PFSK-1 (cell line): ENCODE results near the gene ZNF678.

GRCh38 chr1:226068427-226068937 lies 6.0 kb downstream of the H3-3A start:
- RRBS, result no CpG with 5 or more reads among the region's 6 CpGs

GRCh38 chr1:226072405-226073071 lies 10.0 kb downstream of the H3-3A start:
- RRBS, result no CpG with 5 or more reads among the region's 6 CpGs

- RRBS, result no CpG with 5 or more reads among the region's 1 CpG
Observed at GRCh38 chr1:226165683-226166291, 20.8 kb downstream of the ACBD3 start.

GRCh38 chr1:226209198-226210045 lies 14.0 kb upstream of the MIXL1 start:
- RRBS, result no CpG with 5 or more reads among the region's 23 CpGs

- RRBS, result no CpG with 5 or more reads among the region's 8 CpGs
Observed at GRCh38 chr1:226212985-226213386, 10.5 kb upstream of the MIXL1 start.

DNA sequence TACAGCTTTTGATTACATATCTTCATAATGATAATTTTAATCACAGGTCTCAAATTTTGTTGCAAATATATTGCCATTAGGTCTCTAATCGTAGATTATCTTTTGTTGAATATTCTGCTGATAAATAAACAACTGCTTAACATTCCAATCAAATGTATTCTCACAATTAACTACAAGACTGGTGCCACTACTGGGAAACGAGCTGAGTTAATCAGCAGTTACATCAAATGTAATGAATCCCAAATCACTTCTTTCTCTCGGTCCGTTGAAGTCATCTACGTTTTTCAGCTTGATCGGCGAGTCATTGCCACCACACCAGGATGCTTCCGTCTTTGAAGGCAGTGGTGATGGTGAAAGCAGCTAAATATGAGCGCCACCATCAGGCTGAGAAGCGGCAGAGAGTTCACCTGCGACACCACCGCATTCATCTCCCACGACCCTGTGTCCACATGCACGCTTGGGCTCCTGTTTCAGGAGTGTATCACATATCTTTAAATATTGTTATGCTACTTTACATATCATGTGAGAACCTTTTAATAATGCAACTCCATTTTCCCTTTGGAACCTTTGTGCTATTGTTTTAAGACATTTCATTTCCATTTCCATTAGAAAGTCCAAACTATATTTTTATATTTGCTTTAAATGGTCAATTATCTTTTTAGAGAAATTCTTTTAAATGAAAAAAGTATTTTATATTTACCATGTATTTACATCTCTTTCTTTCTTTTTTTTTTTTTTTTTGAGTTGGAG lies 24.4 kb upstream of the LIN9 start:
- RRBS, result no CpG with 5 or more reads among the region's 14 CpGs

- RRBS, result no CpG with 5 or more reads among the region's 9 CpGs
Observed at GRCh38 chr1:226436743-226437534, 29.0 kb upstream of the PARP1 start.

GRCh38 chr1:226643046-226643619 lies 94.6 kb downstream of the STUM start:
- RRBS, result no CpG with 5 or more reads among the region's 12 CpGs

GRCh38 chr1:226661556-226662373 lies 77.3 kb downstream of the ITPKB start:
- RRBS, result no CpG with 5 or more reads among the region's 8 CpGs

GRCh38 chr1:226666673-226667396 lies 72.2 kb downstream of the ITPKB start:
- RRBS, result no CpG with 5 or more reads among the region's 10 CpGs

DNA sequence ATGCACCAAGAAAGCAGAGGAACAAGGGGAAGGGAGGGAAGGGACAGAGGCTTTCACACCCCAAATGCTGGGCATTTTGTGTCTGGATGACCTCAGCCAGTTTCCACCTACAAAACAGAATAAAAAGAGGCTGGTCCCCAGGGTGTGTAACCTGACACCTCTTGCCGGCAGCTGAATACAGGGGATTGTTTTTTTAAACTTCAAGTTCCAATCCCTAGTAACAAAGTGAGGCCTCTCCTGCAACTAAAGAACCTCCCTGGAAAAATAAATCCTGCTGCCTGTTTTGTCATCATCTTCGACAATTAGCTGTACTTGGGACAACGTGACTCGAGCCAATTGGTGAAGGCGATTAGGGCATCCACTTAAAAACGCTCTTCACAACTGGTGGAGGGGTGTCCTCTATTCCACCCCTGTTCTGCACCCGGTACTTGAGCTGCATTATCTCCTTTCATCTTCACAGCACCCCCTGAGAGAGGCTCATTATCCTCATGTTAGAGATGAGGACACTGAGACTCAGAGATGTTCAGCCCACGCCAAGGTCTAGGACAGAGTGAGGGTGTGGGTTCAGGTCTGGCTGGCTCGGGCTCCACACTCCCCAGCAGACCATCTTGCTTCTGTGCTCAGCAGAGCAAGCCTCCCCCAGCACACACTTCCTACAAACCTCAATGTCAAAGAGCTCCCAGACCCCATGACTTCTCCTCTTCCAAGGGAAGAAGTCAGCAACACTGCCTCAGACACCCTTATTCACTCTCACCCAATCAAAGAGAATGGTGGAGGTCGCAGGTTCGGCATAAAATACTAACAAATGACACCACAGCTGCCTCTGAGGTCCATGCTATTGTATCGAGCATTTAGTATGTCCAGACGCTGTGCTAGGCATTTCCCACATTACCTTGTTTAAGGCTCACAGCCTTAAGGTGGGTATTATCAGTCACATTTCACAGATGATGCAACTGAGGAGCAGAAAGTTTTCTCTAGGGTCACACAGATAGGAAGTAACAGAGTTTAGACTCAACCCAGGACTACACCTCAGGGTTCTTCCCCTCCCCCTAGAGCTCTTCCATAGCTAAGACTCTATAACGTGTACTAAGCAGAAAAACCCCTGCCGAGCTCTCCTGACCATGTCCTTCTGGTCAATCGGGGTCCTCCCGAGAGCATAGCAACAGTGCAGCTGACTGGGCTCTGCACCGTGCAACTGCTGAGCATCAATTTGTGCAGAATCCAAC lies 15.0 kb downstream of the ITPKB start:
- RRBS, result no CpG with 5 or more reads among the region's 18 CpGs

DNA sequence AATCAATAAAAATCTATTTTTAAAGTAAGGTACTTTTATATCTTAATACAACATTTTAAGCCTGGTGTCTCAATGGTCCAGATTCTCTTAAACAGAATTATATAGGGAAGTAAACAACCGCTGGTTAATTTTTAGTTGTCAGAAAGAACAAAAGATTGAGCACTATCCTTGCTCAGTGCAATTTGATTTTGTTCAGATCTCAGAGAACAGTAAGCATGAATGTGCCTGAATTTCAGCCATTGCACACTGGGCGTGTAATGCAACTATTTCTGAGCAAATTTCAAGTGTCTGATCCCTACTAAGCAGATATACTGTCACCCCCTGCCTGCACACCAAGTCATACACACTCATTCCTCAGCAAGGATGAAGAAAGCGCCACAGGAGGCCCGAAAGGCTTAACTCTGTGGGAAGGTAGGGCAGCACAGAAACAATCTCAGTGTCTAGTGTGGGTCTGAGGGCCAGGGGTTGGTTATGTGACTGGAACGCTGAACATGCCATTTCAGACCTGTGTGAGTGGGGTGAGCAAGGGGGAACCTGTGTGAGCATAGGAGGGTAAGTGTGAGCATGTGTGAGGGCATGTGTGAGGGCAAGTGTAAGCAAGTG lies 6.4 kb downstream of the ITPKB start:
- RRBS, result no CpG with 5 or more reads among the region's 5 CpGs

DNA sequence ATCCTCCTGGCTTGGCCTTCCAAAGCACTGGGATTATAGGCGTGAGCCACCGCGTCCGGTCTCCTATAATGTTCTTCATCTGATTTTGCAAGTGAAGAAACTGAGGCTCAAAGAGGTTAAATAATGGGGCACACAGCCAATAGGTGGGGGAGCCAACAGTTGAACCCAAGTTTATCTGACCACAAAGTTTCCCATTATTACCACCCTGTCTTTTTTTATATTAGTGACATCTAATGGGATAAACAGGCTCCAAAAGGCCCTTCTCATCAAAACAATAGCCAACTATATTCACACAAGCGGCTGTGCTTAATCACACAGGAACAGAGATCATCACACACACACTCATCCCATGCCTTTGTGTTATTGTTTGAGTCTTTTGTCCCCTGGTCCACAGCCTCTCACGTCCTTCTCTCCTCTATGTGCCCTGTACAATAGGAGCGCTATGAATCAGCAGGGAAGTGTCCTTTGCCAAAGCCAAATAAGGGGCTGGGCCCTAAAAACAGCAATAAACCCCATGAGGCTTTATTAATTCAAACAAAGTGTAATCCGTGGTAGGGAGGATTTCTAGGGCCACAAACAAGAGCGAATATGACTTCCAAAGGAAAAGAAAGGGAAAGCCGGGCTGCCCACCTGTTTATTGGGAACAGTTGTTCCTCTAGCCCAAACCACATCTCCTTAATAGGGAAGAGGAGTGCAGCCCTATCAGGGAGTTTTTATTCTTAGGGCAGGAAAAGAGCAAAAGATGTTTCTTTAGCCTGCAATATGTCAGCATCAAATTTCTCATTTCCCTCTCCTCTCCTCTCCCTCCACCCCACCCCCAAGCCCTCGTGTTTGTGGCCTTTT lies 45.0 kb upstream of the ITPKB start:
- RRBS, result no CpG with 5 or more reads among the region's 11 CpGs

- RRBS, result no CpG with 5 or more reads among the region's 19 CpGs
Observed at GRCh38 chr1:226827168-226827894, 43.1 kb upstream of the PSEN2 start.

DNA sequence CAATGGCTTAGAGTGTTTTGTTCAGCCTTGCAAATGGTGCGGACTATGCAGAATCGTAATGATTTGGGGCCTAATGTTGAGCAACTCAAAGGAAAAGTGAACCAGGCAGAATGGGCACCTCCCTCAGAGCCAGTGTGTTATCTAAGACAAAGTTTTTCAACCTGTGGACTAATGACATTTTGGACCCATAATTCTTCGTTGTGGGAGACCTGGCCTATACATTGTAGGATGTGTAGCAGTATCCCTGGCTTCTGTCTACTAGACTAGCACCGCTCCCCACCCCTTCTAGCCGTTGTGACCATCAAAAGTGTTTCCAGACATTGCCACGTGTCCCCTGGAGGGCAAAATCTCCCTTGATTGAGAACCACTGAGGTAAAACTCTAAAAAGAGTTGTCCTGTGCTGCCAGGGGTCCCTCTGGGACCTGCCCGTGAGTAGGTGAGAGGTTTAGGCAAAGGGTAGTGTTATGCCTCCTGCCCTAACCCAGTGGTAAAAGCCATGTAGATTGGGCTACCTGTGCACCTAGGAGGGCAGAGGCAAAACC lies 1.8 kb downstream of the COQ8A start:
- RRBS, result no CpG with 5 or more reads among the region's 7 CpGs

GRCh38 chr1:226948121-226948835 lies 8.2 kb downstream of the COQ8A start:
- RRBS, result no CpG with 5 or more reads among the region's 7 CpGs

- RRBS, result no CpG with 5 or more reads among the region's 23 CpGs
Observed at GRCh38 chr1:226983716-226984772, 44.0 kb downstream of the COQ8A start.

- RRBS, result no CpG with 5 or more reads among the region's 3 CpGs
Observed at GRCh38 chr1:227147206-227147718, 171.0 kb downstream of the CDC42BPA start.

DNA sequence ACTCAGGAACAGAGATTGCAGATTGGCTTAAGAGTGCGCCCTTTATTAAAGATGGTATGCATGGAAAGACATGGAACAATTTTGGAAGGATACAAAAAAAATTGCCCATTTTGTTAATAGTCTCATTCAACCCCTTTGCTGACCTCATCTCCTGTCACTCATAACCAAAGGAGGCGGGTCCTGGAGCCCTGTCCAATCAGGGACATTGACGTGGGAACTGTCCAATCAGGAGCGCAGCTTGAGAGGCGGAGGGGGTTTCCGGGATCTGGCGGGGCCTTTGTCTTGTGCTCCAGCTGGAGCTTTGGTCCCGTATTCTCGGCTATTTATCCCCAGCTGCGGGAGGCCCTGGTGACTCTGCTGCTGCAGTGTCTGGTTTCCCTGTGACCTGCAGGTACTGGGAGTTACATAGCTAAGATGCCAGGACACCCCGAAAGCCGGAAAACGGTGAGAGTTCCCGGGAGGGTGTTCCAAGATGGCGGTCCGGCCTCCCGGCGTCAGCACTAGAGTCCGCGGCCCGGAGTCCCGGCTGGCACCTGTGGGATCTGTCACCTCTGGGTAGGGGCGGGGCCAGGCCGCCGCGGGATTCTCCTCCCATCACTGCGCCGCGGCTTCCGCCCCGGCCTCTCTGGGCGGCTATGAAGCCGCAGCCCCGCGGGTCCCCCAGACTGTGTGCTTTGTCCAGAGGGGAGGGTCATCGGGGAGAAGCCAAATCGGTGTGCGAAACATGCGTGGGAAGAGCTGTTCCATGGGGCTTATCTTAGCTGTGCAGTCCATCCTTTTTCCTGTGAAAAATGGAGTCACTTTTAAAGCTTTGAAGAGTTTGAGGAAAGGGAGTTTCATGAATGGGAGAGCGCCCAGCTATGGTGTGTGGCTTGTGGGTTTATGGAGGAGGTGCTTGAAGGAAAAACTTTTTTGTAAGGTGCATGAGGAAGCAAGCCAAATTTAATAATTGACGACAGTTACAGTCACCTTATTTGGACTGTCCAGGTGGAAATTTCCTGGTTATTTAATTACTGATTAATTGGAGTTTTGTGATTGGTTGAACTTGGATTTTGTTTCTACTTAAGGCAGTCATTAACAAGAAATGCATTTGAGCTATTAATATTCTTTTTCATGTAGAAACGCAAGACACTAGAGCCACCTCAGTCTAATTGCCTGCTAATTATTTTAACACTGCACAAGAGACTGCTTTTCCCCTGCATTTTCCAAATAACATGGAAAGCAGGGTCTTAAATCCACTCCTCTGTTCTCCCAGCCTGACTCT lies at the start of gene ZNF678:
TSS of gene ZNF678 (plus strand) at position 276 of the 1,264 bp plus-strand sequence.
- RRBS, result 0% methylated on average over 6 of the region's 42 CpGs

GRCh38 chr1:227734384-227734953 lies 633 bp downstream of the JMJD4 start:
- RRBS, result no CpG with 5 or more reads among the region's 18 CpGs